Measurements from ENCODE around the genes PA2G4, ZC3H10 and COQ10A.

DNA sequence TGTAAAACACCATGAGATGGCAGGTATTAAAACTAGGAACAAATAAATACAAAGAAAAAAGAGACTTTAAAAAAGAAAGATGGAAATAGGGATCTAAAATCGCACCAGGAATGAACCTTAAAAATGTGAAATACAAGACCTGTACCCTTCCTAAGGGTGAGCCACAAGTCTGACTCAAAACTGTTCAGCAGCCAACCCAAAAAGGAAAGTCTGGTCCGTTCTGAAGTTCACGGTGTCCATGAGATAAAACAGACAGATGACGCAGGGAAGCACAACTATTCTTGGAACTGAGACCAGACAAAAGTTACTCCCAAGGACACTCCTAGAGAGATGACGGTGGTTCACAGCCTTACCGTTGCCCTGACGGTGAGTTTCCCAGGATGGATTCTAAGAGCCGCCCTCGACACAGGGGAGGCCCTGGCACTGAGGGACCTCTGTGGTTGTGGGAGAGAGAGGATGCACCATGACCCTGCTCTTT, 22.1 kb upstream of the METTL7B start:
- RRBS, 2 experiments = no CpG with 5 or more reads among the region's 9 CpGs

- RRBS, 2 experiments = no CpG with 5 or more reads among the region's 9 CpGs
These were observed 6.9 kb downstream of the ITGA7 start for GRCh38 chr12:55700745-55701191.

DNA sequence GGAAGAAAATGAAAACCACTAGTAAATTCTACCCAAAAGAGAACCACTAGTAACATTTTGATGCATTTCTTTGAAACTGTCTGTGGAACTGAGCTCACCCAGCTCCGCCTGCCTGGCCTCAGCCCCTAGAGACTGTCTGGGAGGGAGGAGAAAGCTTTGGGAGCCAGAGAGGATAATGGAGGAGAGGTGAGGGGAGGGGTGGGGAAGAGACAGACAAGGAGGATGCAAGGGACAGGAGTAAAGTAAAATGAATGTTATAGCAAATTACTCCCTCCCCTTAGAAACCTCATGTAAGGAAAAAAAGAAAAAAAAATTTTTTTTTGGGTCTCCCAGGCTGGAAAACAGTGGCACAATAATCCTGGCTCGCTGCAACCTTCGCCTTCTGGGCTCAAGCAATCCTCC, 3.1 kb upstream of the MMP19 start:
- RRBS, 2 experiments = no CpG with 5 or more reads among the region's 3 CpGs

GRCh38 chr12:55874261-55874952, 31.7 kb upstream of the MMP19 start:
- RRBS, 2 experiments = no CpG with 5 or more reads among the region's 2 CpGs

- RRBS, 2 experiments = 2 to 3% methylated on average over 20 to 21 of the region's 43 CpGs
These were observed 733 bp downstream of the PYM1 start for GRCh38 chr12:55926708-55927613.

DNA sequence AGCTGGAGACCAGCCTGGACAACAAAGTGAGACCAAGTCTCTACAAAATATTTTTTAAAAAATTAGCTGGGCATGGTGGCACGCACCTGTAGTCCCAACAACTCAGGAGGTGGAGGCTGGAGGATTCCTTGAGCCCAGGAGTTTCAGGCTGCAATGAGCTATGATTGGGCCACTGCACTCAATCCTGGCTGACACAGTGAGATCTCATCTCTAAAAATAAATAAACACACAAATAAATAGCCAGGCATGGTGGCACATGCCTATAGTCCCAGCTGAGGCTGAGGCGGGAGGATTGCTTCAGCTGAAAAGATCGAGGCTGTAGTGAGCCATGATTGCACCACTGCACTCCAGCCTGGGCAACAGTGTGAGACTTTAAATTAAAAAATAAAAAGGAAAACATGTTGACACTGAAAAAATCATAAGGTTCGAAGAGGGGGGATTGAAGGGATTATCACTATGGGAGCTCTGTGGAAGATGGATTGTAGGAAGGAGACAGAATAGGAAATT, 13.2 kb downstream of the DGKA start:
- RRBS, 2 experiments = no CpG with 5 or more reads among the region's 4 CpGs

- RRBS, 2 experiments = no CpG with 5 or more reads among the region's 6 CpGs
These were observed 3.8 kb downstream of the RAB5B start for GRCh38 chr12:55977546-55978123.

DNA sequence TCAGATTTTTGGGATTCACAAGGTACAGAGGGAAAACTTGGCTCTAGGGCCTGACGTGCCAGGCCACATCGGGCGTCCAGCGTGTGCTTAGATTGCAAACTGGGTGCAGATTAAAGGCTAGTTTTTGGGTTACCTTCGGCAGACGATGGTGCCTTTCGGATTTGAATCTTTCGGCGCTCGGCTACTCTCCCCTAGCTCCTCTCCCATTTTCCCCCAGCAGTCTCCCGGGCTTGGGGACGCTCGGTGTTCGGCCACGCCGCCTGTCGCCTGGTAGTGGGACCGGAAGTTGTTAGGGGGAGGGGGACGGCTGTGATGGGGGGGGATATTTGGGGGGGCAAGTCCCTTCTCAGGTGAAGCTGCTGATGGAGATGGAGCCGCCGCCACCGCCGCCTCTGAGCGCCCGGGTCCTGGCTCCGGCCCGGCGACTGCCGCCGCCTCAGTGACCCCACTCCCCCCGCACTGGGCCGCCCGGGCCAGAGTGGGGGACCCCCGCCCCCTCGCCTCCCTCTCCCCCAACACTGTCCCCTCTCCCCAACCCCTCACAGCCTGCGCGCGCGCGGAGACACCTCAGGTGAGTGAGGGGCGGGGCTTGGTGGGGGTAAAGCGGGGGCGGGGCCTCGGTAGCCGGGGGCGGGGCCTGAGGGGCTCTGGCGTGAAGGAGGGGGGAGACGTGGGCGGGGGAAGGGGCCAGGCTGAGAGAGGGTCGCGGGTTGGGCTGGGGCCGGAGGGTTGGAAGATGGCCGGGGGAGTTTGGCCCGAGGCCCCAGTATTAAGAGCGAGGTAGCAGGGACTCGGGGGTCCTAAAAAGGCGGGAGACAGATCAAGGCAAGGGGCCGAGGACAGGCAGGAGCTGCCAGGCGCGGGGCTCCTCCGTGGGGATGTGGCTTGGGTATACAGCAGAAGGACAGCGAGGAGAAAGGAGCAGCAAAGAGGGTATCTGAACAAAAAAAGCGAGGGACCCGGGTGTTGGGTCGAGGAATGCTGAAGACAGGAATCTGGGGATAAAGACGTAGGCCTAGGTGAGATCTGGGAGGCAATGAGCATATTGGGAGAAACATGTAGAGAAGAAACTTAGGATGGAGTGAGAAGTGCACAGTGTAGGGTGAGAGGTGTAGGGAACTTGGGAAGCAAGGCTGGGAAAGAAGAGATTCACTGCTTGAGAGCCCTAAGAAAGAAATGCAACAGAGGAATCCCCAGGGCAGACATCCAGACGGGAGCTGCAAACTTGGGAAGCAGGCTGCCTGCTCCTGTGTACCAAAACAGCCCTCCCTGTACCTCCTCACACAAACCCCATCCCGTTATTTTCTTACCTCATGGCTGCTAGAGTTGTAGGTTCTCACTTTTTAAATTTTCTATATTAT, 10.6 kb downstream of the SUOX start:
- RRBS, 2 experiments = under 1 to 2% methylated on average over 18 to 21 of the region's 68 CpGs

GRCh38 chr12:56103891-56104240, 493 bp upstream of the PA2G4 start:
- RRBS, 2 experiments = 1 to 2% methylated on average over 6 of the region's 17 CpGs

- RRBS, 2 experiments = under 1 to 2% methylated on average over 6 of the region's 54 CpGs
These were observed at the start of gene PA2G4 for GRCh38 chr12:56104241-56104853. Gene PA2G4 (plus strand): TSS chr12:56104559.

DNA sequence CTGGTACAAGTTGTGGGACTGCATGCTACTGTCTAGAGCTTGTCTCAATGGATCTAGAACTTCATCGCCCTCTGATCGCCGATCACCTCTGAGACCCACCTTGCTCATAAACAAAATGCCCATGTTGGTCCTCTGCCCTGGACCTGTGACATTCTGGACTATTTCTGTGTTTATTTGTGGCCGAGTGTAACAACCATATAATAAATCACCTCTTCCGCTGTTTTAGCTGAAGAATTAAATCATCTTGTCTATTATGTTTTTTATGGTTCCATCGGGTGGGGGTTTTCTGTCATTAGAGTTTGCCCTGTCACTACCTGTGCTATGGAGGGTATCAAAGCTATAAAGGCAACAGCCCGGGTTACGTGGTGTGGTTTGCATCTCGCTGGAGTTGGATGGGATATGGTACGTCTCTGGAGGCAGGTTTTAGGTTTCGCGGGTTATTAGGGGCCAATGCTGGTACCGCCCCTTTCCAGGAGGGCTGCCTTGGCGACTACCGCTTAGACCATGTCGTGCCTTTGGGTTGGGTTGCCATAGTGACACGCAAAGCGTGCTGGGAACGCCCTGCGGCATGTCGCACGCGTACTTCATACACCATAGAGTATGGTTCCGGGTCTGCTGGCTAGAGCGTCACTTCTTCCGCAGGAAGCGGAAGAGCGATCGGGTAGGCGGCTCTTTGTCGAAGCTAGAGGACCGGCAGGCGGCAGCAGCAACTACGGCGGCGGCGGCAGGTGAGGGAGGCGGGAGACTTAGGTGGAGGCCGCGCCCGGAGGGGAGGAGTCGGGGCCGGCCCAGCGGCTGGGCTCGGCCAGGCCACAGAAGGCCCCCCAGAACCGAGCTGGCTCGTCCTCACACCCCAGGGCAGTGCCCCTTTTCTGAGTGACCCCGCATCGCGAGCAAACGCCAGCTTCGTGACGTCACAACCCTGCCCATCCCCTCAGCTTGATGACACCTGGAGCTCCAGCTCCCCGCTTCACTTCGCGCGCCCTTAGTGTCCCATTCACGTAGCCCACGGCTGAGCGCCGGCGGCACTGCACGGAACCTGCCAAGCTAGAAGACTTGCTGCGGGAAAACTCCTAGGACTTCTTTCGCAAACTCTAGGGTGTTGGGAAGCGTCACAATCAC, at the start of gene ZC3H10:
ZC3H10 (plus strand) TSS at position 676 of the 1,122 bp plus-strand sequence.
- RRBS, 2 experiments = 1% methylated on average over 16 of the region's 66 CpGs

- RRBS, 2 experiments = no CpG with 5 or more reads among the region's 10 CpGs
These were observed 670 bp downstream of the ZC3H10 start for GRCh38 chr12:56118713-56119158.

GRCh38 chr12:56241817-56242651, 12.2 kb downstream of the SLC39A5 start:
- RRBS, 2 experiments = no CpG with 5 or more reads among the region's 8 CpGs

GRCh38 chr12:56266583-56267380, at the start of gene COQ10A:
Gene COQ10A (plus strand): TSS chr12:56266942.
- RRBS, 2 experiments = 1 to 2% methylated on average over 10 of the region's 68 CpGs

GRCh38 chr12:56322894-56323736, 7.3 kb upstream of the CNPY2 start:
- RRBS, 2 experiments = no CpG with 5 or more reads among the region's 9 CpGs

GRCh38 chr12:56358711-56359428, 1.0 kb downstream of the STAT2 start:
- RRBS, 2 experiments = no CpG with 5 or more reads among the region's 1 CpG

- RRBS, 2 experiments = no CpG with 5 or more reads among the region's 7 CpGs
These were observed 548 bp upstream of the TIMELESS start for GRCh38 chr12:56449710-56450237.

GRCh38 chr12:56589594-56590529, 40.3 kb downstream of the BAZ2A start:
- RRBS, 2 experiments = no CpG with 5 or more reads among the region's 4 CpGs

DNA sequence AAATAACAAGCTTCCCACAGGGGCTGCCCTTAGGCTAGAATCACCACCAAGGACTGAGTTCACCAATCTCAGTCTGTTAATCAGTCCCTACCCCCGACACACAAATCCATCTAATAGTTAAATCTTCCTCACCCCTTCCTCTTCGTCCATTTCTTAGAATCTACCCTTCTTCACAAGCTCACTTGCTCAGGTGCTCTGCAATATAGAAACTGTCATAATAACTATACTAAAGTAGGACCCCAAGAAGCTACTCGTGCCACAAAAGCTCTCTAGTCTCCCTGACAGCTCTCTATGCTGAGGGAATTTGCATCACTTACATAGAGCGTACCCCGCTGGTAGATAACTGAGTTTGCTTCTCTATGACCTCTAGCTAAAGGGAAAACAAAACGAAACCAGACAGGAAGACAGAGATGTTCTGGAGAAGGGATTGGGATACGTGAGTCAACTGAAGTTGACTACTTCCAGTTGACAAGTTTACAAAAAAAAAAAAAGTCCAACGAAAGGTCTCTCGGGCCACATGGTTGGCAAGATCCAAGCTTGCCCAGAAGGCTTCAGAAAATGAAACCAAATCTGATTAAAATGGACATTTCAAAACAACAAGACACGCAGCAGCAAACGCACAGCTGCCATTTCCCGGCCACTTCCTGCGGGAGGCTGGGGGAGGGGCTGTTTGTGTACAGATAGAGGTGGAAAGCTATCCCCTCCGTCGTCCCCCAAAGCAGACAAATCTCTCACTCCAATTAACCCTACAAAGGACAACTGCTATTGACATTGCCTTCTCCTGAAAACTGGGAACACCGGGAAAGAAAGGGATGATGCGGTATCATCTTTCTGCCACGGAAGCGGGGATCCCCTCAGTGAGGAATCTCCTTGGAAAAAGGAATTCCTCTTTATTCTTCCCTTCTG, 1.3 kb downstream of the BAZ2A start:
- RRBS, 2 experiments = no CpG with 5 or more reads among the region's 19 CpGs